ENCODE data around the genes PTPRQ and ACSS3.

DNA sequence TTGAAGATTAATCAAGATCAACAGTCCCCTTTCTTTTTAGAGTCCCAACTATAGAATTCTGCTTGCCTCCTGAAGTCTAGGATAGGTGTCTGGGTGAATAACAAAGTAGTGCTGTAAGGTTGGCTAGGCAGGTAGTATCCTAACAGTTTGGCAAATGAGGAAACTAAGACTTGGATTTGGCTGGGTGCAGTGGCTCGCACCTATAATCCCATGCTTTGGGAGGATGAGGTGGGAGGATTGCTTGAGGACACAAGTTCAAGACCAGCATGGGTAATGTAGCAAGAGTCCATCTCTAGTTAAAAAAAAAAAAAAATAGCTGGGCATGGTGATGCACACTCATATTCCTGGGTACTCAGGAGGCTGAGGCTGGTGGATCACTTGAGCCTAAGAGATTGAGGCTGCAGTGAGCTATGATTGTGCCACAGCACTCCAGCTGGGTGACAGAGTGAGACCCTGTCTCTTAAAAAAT, 6.1 kb downstream of the RAB21 start:
- PRO-cap = no peak

- PRO-cap = no peak
These were observed 16.2 kb downstream of the RAB21 start for GRCh38 chr12:71770830-71771369.

- PRO-cap = no peak
These were observed 193.3 kb upstream of the KRR1 start for GRCh38 chr12:75704725-75705176.

DNA sequence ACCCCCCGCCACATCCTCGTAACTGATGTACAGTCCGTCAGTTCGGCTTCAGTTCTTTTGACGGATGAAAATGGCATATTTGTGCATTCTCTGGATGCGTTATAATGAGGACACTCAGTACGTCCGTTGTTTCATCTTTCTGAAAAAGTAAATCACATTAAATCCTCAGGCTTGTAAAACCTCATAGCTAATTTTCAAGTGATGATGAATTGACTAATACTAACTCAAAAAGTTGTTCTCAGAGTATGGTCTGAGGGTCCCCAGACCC, 756 bp upstream of the NAP1L1 start:
- PRO-cap = no peak

DNA sequence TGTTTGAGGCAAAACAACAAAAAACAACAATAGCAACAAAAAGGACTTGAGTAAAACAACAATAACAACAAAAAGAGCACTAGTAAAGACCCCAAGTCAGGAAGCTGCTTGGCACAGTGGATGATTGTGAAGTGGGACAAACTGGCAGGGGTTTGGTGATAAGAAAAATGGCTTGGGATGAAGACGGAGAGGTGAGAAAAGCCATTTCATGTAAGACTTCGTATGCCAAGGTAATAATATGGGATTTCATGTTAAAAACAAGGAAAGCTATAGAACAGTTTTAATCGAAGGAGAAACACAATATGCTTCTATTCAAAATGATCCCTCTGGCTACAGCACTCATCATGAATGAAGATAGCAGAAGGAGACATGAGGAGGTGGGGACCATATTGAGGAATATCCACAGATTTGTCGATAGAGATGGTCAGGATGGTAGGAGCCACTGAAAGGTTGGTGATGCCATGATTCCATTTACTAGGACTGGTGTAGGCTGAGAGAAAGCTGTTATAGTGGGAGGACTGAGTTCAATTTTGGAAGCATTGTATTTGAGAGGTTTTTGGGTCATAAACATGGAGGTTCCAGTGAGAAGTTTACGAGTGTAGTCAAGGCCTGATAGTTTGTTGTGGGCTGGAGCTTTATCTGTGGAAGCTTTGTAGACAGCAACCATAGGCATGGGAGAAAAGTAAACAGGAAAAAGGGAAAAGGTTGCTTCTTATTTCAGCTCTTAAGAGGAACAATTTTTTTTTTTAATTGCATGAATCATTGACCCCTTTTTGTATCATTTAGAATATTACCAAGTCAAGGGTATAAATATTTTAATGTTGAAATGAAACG, 103.8 kb upstream of the NAV3 start:
- PRO-cap = no peak

DNA sequence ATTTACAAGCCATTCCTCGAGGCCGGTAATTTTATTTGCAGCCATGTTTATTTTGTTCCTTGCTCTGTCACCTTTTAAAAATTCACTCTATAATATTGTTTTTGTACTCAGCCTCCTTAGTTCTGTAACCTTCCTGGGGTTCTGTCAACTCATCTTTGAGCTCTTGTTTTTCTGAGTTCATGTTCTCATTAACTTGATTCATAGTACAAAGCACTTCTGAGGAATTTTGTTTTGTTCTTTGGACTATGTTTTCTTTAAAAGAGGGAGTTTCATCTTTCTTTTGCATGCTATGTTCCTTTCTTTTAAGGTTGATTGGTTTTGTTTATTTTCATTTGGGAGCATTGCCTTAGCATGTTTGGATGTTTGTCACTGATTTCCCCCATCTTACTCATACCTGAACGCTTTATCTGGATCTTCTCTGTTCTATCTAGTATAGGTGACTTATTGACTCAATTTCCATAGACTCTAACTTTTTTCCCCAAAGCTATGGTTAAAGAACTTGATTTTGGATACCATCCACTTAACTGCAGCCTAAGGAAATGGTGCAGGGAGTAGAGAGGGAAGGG, 268.6 kb downstream of the PAWR start:
- PRO-cap = no peak

GRCh38 chr12:79809624-79809980, 118.8 kb upstream of the PAWR start:
- PRO-cap = no peak

GRCh38 chr12:79898563-79899212, 36.2 kb downstream of the PPP1R12A start:
- PRO-cap = no peak

GRCh38 chr12:79936709-79937217, 1.9 kb upstream of the PPP1R12A start:
- PRO-cap = unidirectional peak, minus-strand start at chr12:79936871

GRCh38 chr12:80186496-80187296, 87.4 kb downstream of the OTOGL start:
- PRO-cap = no peak

GRCh38 chr12:80443655-80444647, at the start of gene PTPRQ:
PTPRQ (plus strand) TSS chr12:80444235.
- PRO-cap = no peak

- PRO-cap = no peak
These were observed 3.0 kb upstream of the MYF6 start for GRCh38 chr12:80704362-80704964.

DNA sequence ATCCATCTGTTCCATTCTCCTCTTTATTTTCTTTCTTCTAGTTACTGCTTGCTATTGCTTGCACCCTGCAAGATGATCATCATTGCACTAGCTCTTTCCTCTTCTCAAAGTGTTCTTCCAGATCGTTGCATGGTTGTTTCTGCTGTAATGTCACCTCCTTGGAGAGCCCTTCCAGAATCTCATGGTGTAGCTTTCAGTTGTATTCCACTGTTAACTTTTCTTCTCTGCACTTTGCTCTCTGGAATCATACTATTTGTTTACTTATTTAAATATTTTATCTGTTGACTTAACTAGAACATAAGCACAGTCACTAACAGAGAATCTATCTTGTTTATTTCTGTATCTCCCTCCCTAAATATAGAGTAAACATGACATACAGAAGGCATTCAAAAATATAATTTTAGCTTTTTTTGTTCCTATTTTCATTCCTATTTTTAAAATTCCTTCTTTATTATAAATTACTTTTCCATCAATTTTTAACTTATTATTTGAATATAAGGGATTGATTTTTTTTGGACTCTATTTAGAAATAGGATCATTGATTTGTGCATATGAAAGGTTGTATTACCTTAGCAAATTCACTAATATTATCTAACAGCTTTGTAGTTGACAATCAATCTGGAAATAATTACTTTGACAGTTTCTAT, 11.7 kb downstream of the LIN7A start:
- PRO-cap = no peak

DNA sequence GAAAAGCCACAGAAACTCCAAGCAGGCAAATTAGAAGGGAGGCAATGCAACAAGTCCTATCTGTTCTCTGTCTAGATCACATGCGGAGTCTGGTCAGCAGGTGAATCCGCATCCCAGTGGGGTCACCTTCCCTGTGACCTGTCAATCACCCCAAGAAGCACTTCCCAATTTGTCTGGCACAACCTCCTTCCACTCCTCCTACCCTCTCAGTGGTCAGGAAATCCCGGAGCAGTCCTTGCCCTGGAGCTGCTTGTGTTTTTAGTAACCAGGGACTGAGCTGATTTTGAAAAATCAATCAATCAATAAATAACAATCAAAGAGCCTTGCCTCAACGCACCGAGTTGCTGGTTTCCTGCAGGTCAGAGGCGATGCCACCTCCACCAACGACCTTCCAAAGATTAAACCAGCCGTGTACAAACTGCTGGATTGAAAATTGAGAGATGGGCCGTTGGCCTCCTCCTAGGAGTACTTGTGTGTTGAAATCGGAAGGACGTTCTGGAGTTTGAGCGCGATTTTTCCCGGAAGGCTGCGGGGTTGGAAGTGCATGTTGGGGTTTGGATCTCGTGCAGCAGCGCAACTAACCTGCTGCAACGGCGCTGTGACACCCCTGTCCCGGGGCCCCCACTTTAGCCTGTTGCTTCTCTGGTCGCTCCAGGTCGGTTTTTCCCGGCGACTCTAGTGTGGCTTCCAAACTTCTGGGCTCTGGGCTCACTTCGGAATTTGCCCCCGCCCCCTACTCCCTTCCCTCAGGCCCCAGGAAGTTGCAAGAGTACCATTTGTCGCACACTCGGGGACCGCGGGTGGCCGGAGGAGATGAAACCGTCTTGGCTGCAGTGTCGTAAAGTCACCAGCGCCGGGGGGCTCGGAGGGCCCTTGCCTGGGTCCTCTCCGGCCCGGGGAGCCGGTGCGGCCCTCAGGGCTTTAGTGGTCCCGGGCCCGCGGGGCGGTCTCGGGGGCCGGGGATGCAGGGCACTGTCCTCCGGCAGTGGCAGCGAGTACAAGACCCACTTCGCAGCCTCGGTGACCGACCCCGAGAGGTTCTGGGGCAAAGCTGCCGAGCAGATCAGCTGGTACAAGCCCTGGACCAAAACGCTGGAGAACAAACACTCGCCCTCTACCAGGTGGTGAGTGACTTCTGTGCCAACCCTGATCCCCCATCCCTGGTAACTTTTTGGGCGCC, at the start of gene ACSS3:
ACSS3 (plus strand) TSS at position 772 of the 1,180 bp plus-strand sequence.
- PRO-cap = bidirectional peak, plus-strand start at position 545 of the sequence, minus-strand start at position 208 of the sequence; bidirectional peak, plus-strand start at position 786 of the sequence, minus-strand start at position 677 of the sequence

DNA sequence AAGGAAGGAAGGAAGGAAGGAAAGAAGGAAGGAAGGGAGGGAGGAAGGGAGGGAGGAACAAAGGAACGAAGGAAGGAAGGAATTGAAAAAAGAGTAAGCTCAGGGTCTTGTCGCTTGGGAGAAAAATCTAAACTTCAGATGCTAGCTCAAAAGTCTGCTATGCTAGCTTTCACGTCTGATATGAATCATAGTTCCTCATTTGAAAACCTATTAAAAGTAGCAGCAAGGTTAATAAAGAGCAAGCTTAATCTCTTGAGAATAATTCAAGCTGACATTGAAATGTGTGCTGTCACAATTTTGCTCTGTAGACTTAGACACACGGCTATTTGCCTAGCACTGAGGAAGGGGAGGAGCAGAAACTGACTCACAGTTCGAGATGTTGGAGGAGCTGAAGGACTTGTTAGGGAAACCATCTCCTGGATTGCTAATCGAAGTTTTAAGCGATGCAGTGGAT, 216.6 kb downstream of the ACSS3 start:
- PRO-cap = no peak

- PRO-cap = no peak
These were observed 160.9 kb downstream of the PPFIA2 start for GRCh38 chr12:81598241-81598581.

GRCh38 chr12:82350120-82350537, 8.1 kb downstream of the CCDC59 start:
- PRO-cap = no peak

DNA sequence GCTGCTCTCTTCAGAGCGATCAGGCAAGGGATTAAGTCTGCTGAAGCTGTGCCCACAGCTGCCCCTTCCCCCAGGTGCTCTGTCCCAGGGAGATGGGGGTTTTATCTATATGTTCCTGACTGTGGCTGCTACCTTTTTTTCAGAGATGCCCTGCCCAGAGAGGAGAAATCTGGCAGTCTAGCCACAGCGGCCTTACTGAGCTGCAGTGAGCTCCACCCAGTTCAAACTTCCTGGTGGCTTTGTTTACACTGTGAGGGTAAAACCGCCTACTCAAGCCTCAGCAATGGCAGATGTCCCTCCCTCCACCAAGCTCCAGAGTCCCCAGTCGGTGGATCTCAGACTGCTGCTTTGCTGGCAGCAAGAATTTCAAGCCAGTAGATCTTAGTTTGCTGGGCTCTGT, 52.0 kb upstream of the TMTC2 start:
- PRO-cap = no peak

- PRO-cap = bidirectional peak, plus-strand start at chr12:82805137, minus-strand start at chr12:82804990
These were observed 118.1 kb downstream of the TMTC2 start for GRCh38 chr12:82804824-82805273.

DNA sequence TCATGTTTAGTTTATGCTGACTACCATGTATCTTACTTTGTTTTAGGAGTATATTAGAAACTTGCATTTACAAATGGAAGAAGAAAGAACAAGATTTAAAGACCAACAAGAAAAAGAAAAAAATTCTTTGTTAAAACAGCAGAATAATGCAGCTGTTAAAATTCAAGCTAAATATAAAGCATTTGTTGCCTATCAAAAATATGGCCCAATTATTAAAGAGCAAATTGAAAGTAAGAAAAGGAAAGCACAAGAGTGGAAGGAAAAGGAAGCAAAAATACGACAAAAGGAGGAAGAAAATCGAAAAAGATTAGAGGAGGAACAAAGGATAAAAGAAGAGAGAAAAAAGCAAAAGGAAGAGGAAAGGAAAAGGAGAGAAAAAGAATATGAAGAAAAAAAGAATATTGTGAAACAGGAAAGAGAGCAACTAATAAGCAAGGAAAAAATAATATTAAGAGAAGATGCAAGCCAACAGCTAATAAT, 19.4 kb downstream of the LRRIQ1 start:
- PRO-cap = no peak